GM19240 (cell line): ENCODE results near the genes FBXO36 and SP140L.

DNA sequence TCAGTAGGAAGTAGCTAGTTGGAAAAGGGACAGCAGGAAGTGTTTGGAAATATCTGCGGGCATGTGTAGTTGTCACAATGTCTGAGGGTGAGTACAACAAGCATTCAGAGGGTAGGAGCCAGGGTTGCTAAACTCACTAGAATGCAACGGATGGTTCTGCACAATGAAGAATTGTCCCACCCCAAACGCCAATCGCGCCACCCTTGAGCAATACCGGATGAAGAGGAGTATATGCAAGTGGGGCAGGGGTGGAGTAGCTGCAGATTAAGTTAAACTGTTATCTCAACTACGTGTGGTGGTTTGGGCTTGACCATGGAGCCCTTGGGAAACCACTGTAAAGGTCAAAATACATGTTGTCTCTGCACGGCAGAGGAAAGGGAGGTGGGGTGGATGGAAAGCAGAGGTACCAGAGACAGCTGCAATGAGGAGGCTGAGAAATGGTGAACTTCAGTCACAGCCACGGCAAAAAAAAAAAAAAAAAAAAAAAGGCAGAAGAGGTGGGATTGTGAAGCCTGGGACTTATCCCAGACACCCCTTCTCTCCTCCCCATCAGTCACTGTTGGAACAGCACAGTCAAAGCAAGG is 5.2 kb downstream of the CCL20 start:
- RRBS, result no CpG with 5 or more reads among the region's 9 CpGs

DNA sequence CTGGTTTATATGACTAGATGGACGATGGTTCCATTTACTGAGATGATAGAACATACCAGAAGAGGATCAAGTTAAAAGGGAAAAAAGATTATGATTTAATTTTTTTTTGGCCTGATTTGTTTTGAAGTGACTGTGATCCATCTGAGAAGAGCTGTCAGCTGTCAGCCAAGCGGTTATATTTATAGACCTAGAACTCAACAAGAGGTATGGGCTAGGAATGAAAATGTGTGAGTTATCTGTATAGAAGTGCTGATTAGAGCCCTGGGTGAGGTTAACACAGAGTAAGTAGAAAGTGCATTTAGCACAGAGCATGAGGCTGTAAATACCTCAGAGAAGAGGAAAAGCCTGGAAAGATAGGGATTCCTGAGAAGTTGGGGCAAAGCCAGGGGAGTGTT is 197.2 kb upstream of the SPHKAP start:
- RRBS, result no CpG with 5 or more reads among the region's 2 CpGs

DNA sequence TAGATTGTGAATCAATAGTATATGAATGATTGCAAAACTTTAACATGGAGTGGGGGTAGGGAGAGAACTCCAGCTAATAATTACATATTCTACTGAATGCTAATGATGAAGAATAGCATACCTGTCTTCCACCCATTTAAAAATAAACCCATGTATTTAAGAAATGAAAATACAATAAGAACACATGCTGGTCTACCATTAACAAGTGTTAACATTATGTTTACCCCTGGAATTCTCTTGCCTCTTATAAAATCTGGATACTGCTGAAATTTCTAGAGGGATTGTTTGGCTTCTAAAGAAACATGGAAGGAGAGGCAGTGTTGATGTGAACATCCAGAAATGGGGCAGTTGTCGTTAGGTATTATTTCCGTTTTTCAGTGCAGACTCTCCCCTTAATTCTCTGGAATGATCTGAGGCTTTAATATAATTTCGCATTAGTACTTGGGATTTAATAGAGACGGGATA is 285.0 kb upstream of the SPHKAP start:
- RRBS, result no CpG with 5 or more reads among the region's 4 CpGs

- RRBS, result no CpG with 5 or more reads among the region's 8 CpGs
These were observed 183.2 kb downstream of the PID1 start for GRCh38 chr2:229087567-229088526.

GRCh38 chr2:229104531-229105061 is 166.5 kb downstream of the PID1 start:
- RRBS, result no CpG with 5 or more reads among the region's 4 CpGs

- RRBS, result no CpG with 5 or more reads among the region's 9 CpGs
These were observed 117.9 kb downstream of the PID1 start for GRCh38 chr2:229153077-229153746.

DNA sequence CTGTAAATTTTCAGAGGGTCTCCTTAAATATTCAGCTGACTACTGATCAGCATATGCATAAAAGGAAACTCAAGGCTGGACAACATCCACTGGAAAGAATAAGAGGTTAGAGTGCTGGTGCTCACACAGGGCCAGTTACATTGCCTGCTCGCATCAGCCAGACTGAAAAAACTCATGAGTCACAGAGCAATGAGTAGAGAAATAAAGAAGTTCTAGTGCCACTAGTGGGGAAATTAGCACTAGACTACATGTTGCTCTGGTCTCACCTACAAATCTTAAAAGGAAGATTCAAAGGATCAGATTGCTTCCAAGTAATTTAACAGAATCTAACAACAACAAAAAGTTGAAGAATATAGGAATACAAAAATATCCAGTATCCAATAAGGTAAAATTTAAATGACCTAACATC is 106.2 kb downstream of the PID1 start:
- RRBS, result no CpG with 5 or more reads among the region's 1 CpG

DNA sequence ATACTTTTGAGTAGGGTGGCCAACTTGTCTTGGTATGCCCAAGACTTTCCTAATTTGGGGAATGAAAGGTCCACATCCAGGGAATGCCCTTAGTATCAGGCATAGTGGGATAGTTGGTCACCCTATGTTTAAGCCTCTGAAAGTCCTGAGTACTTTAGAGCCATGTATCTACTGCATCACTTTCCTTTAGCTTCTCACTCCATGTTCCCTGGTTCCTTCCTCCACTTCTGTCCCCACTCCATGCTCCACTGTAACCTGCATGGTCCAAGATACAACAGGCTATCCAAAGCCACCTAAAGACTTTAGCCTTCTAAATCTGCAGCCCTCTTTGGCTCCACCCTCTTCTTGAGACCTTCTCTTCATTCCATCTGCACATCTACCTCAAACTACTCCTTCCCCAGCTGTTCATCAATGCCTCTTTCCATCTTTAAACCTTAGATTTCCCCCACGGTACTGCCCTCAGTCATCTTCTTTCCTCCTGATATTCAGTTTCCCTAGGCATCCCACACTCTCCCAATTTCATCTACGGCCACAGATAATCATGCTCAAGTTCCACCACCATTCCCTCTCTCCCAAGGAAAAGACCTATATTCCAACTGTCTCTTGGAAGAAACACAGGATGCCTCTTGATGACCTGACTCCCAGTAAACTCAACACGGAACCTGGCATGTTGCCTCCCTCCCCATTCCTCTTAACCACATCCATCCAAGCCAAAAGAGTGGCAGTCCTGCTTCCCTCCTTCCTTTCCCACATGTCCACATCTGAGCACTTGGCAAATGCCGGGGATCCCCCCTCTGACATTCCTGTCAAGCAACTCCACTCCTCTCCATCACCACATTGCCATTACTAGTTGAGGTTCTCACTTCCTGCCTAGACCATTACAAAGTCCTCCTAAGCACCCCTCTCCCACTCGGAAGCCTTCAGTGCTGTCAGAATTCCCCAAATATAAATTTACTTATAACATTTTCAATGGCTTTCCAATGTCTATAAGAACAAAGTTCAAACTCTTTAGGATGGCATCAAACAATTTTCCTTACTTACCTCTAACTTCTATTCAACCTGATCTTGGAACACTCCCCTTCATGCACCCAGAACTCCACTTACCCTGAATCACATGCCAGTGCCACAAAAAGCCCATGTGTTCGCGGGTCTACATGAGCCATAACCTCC is 49.6 kb downstream of the PID1 start:
- RRBS, result no CpG with 5 or more reads among the region's 7 CpGs

GRCh38 chr2:229238763-229239333 is 32.2 kb downstream of the PID1 start:
- RRBS, result no CpG with 5 or more reads among the region's 2 CpGs

DNA sequence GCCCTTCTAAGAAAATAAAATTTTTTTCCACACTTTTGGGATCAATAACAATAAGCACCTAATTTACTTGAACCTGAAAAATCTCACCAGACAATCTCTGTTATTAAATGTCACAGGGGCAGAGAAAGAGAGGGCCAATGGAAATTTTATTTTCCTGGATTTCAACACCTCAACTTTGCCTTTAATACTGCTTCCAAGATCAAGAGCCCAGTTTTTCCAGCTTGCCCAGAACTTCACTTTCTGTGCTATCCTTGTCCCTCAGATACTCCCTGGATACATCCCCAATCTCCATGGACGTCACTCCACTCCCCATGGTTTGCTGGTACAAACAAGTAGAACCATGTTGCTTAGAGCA is 29.2 kb upstream of the PID1 start:
- RRBS, result no CpG with 5 or more reads among the region's 1 CpG

GRCh38 chr2:229300713-229300982 is 29.6 kb upstream of the PID1 start:
- RRBS, result no CpG with 5 or more reads among the region's 1 CpG

- RRBS, result no CpG with 5 or more reads among the region's 8 CpGs
These were observed 64.8 kb upstream of the PID1 start for GRCh38 chr2:229335771-229336378.

- RRBS, result no CpG with 5 or more reads among the region's 14 CpGs
These were observed 136.1 kb upstream of the PID1 start for GRCh38 chr2:229407053-229407626.

GRCh38 chr2:229542714-229542995 is 171.7 kb downstream of the DNER start:
- RRBS, result no CpG with 5 or more reads among the region's 3 CpGs

DNA sequence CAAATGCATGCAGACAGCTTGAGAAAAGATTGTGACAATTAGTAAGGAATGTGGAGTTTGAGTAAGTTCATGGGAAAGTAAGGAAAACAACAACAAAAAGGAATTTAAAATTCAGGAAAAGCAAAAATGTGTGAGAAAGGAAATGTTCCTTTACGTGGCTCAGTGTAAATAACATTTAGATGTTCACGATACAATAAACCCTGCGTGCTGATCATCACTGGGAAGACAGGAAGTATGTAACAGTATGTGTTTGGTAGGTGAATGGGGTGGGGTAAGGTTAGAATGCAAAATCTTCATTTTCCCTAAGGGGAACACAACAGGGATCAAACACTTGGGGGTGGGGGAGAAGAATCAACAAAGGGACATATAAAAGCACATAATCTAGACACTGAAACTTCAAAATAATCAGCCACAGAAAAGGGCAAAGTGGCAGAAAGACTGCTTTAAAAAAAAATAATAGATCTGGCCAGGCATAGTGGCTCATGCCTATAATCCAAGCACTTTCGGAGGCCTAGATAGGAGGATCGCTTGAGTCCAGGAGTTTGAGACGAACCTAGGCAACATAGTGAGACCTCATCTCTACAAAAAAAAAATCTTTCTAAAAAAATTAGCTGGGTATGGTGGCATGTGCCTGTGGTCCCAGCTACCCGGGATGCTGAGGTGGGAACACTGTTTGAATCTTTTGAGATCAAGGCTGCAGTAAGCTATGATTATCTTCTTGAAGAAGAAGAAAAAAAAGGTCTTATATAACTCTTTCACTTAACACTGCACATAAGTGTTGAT is 72.5 kb downstream of the TRIP12 start:
- RRBS, result no CpG with 5 or more reads among the region's 7 CpGs

- RRBS, result 3% methylated on average over 8 of the region's 19 CpGs
These were observed at the start of gene FBXO36 for GRCh38 chr2:229922347-229922672. FBXO36 (plus strand) TSS chr2:229922503.

DNA sequence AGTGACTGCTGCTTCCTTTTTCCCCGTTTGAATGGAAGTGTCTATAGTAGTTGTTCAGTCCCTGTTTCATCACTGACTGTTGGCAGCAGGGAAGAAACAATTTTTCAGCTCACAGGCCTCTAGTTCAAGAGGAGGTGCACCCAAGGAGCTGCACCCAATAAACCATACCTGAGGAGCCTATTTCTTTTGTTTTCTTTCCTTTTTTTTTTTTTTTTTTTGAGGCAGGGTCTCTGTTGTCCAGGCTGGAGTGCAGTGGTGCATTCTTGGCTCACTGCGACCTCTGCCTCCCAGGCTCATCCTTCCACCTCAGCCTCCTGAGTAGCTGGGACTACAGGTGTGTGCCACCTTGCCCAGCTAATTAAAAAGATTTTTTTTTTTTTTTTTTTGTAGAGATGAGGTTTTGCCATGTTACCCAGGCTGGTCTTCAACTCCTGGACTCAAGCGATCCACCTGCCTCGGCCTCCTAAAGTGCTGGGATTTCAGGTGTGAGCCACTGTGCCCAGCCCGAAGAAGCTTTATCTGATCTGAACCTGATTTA is 52.8 kb downstream of the SP110 start:
- RRBS, result no CpG with 5 or more reads among the region's 5 CpGs

- RRBS, result no CpG with 5 or more reads among the region's 11 CpGs
These were observed at the start of gene SP140L for GRCh38 chr2:230326725-230327420. SP140L (plus strand) TSS chr2:230327193.

DNA sequence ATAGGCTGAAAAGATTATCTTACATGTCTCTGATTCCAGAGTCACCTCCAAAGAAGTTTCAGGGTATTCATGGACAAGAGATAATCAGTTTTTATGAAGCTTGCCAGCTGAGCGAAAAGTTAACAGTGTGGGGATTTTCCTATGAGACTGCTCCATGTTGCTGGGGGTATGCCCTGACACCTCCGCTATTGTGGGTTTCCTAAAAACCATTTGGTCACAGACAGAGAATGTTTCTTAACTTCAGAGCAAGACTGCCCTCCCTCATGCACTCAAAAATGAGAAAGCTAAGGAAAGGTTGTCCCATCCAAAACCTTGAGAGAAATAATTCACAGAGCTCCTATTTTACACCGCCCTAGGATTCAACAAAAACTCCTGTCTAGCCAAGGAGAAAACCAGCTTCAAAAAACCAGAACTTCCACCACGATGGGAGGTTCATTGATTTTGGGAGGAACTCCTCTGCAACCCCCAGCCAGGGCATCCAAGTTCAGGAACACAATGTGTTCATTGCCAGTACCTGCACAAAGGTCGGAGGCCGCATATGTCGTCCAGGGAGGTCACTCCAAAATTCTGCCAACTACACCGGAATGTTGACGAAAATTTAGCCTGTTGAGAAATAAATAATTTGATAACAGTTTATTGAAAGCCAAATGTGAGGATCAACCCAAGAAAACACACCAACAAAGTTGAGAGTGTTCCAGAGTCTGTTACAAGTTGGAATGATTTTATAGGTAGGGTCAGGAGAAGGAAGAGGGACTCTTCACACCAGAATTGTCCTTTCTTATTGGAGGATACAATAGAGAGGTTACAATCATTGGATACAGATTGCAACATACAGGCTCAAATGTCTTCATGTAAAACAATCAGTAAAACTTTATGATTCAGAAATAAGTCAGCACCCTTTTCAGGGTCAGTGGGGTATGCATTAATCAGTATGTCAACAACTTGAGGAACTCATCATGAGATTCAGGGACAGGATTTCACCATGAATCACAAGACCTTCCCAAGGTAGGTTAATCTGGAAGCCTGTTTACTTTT is 104.4 kb downstream of the SP100 start:
- RRBS, result no CpG with 5 or more reads among the region's 9 CpGs

DNA sequence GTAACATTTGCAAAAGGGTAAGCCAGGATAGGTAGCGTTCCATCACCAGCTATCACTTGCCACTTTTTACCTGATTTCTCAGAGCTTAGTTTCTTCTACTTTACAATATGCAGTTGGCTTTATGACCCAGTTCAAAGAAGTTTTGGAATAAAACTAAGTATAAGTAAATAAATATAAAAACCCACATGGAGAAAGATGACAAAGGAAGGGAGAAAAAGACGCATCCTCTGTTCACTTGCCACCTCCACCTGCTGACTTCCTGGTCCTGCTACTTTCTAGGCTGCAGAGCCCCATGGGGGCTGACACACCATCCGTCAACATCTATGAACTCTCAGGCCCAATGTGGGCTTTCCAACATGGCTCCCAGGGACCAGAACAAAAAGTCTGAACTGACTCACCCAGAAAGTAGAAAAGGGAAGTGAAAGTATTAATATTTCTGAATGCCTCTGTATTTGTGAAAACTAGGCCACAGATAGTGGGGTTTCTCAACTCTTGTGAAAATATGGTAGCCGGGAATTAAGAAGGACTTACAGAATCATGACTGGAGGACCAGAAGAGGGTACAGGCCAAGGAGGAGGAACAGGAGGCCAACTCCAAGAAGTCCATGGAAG is 123.2 kb upstream of the CAB39 start:
- RRBS, result no CpG with 5 or more reads among the region's 4 CpGs